Peyer's patch (tissue), 4 donors: ENCODE measurements around the genes SPART and SMAD9.

DNA sequence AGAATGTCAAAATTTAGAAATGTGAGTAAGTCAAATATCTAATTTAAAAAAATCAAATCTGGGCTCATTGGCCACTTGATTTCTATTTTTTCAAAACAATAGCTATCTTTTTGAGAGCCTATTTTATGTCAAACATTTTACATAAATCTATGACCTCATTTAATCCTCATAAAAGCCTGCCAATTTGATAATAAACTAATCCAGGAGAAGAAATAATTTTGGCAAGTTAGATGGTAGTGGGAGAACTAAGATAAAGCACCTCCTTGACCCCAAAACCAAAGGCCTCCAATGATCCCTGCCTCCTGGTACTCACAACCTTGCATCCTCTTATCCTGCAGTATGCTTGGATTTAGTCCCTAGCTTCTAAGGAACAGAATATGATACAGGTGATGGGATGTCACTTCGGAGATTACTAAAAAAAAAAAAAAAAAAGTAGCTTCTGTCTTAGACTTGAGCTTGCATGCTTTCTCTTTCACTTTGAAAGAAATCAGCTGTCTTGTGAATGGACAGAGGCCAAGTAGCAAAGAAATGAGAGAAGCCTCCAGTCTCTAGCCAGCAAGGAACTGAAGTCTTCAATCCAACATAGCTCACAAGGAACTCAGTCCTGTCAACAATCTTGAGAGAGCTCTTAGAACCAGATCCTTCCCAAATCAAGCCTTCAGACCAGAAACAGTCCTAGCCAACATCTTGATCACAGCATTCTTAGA lies 8.0 kb downstream of the N4BP2L2 start:
- PRO-cap, result no peak
- RAMPAGE, long total RNA, 4 experiments, result no peak in any of the 4 experiments

DNA sequence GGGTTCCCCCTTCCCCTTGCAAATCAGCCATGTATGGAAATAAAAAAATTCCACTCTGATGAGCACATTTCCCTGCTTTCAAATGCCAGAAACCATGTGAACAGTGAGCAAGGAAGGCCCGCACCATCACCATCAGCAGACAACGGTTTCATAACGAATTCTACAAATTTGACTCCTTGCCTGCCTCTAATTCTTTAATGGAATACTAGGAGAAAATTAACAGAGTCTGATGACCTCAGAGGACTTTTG lies 46.8 kb upstream of the KL start:
- PRO-cap, result unidirectional peak, plus-strand start at position 103 of the sequence
- RAMPAGE, long total RNA, 4 experiments, result no peak in any of the 4 experiments

- PRO-cap, result bidirectional peak, plus-strand start at chr13:33016282, minus-strand start at chr13:33016222
- RAMPAGE, long total RNA, 4 experiments, result no peak in any of the 4 experiments
Observed at GRCh38 chr13:33015837-33016369, 320 bp upstream of the KL start.

GRCh38 chr13:33123305-33124117 lies 107.3 kb downstream of the KL start:
- PRO-cap, result no peak
- RAMPAGE, long total RNA, 4 experiments, result no peak in any of the 4 experiments

DNA sequence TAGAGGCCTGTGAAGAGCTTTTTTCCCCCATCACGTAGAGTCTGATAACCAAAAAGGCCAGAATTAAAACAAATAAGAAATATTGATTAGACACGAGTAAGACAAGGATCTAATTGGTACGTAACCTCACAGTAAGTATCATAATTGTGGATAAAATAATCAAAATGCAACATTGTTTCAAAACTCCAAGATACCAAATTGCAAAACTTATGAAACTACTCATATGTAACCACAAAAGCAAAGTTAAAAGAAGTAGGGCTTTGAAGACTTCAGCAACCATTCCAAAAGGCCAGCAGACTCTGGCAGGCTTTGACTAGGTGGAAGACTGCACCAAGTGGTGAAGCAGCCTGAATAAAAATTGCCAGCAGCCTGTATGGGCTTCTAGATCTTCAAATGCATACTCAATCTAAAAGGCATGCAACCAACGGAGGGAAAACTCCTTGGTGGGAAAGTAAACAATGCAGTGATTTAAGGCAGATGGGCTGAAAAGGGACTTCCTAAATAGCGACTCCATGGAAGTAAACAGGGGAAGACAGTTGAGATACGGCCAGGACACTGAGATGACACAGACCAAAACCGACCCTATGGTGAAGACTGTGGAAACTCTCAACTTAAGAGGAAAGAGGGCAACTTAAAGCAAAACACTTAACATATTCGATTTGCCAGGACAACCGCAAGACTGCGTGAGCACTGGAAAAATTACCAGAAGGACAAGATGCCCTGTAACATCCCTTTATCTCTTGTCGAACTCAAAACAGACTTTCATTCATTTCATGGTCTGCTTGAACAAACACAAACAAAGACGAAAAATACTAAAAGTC lies 56.6 kb downstream of the STARD13 start:
- PRO-cap, result no peak
- RAMPAGE, long total RNA, 4 experiments, result no peak in any of the 4 experiments

DNA sequence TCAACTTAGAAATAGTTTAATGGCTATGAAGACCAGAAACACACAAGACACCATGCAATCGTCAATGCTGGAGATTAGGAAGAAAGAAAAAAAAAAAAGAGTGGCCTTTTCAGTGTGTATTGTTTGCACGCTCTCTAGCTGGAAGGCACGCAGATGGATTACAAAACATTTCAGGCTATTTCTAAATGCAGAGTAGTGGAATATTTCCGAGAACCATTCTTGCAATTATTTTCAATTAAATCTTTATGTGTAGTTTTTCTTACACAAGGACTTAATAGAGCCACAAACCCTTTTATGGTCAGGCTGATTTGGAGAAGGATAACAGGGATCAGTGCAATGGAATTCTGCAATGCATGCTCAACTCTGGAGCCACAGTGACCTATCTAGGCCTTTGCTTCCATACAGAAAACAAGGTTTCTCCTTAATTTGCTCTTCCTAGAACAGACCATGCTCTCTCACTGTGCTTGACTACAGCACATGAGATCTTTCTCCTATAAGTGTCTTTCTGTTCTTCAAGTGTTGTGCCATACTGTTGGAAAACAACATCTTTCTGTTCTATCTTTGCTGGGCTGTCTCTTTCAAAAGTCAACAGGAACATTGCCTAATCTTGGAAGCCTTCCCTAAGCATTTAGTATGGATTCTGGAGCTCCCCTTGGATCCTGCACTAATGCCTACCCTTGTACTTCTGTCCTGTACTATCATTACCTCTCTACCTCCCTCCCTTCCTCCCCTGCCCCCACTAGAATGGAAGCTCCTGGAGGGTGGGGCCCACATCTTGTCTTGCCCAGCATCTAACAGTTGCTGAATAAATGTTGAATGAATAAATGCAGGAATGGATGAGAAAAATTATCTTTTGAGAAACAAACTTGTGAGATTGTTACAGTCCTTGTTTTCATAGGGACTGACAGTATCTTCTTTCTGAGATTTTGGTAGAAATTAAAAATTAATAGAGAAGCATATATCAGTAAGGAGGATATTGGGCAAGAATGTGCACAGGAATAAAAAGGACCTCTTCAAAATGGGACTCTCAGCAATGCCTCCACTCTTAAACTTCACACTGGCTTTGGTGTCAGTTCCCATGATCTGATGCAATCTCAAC lies 26.8 kb downstream of the STARD13 start:
- PRO-cap, result no peak
- RAMPAGE, long total RNA, 4 experiments, result no peak in any of the 4 experiments

GRCh38 chr13:33316078-33316583 lies 30.6 kb upstream of the STARD13 start:
- PRO-cap, result no peak
- RAMPAGE, long total RNA, 4 experiments, result start-site peak on the minus strand in 1 of 4 experiments, at chr13:33316181-33316418 at its widest, 11 reads per replicate

DNA sequence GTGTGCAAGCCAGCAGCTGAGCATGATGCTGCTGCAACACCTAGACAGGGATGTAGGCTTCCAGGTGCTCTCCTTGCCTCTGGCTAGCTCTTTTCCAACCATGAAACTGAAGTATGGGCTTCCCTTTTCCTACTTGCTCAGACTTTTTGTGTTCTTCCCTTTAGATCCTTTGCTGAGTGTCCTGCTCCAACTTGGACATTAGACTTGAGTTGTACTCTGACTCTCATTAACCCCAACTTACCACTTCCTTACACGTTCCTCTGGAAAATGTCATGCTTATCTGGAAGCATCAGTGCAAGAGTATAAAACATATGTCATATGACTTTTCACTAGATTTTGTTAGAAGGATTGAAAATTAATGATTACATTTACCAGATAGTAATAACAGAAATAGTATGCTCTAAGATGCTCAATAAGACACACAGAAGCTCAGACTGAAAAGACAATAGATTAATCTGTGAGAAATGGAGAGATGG lies 161.8 kb upstream of the STARD13 start:
- PRO-cap, result no peak
- RAMPAGE, long total RNA, 4 experiments, result no peak in any of the 4 experiments

DNA sequence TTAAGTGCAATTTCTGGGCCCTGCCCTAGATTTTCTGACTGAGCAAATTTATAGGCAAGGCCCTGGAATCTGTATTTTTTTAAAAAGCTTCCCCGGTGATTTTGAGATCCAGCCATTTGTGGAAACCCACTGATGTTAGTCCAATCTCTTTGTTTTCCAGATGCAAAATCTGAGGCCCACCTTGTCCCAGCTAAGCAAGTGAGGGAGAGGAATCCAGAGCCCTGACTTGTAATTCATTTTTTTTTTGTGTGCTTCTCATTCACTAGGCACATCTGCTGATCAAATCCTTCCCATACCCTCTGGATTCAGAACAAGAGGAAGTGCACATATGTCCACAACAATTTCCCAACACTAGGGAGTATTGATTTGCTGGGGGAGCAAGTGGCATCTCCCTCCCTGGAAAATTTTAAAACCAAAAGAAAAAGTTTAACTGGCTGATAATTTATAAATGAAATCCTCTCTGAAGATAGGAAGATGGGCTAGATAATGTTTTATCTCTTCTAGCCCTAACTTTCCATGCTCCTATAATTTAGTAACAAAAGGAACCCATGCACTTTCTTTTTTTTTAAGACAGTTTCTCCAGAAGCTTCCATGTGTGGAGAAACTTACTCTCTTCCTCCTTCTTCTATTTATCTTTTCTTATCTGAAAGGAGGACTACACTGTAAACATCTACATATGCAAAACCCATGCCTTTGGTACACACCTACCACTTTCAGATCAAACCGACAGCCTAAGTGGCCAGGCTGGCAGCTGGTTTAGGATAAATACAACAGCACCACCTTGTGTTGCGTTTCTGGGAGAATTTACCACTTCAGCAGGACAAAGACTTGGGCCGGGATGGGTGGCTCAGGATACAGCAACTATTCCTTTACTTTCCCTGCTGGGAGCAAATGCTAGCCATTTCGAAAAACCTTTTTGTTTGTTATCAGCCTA lies 94.4 kb upstream of the RFC3 start:
- PRO-cap, result unidirectional peak, minus-strand start at position 274 of the sequence
- RAMPAGE, long total RNA, 4 experiments, result no peak in any of the 4 experiments

GRCh38 chr13:33728068-33728705 lies 89.8 kb upstream of the RFC3 start:
- PRO-cap, result no peak
- RAMPAGE, long total RNA, 4 experiments, result no peak in any of the 4 experiments

- PRO-cap, result no peak
- RAMPAGE, long total RNA, 4 experiments, result no peak in any of the 4 experiments
Observed at GRCh38 chr13:35760222-35760520, 283.7 kb upstream of the MAB21L1 start.

GRCh38 chr13:35793743-35794340 lies 317.4 kb upstream of the MAB21L1 start:
- PRO-cap, result no peak
- RAMPAGE, long total RNA, 4 experiments, result no peak in any of the 4 experiments

DNA sequence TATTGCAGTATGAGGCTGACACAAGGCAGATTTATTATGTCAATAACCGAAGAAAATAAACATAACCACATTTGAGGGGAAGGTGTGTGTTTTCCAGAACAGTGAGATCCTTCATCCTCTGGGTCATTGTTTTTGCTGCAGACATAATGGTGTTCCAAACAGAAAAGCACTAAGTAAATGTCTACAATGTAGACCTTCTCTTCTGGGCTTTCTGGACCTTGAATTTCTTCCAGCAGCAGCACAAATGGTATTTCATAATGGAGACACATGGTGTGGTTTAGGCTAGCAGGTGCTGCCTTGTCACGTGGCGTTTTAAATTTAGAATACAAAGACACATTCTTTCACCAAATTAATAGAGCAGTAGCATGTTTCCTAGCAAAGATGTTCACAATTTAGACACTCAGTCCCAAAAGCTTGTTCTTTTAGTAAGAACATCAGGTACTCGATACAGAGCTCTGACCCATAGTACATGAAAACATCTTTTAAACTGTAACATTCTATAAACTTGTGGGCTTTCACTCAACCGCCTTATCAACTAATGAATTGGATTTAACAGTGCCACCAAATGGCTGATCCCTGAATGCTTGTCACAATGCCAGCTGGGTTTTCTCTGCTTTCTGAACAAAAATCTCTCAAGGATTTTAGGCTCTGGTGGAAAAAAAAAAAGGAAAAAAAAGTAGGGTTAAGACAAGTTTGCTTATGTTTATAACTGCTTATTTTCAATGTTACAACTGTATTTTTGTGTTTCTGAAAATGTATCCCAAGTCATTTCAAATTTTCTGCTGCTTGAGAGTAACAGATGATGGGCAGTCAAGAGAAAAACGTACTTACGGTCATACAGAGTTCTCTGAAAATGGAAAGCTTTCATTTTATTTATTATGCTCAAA lies 290.1 kb downstream of the DCLK1 start:
- PRO-cap, result no peak
- RAMPAGE, long total RNA, 4 experiments, result no peak in any of the 4 experiments

GRCh38 chr13:35872343-35872830 lies 258.8 kb downstream of the DCLK1 start:
- PRO-cap, result no peak
- RAMPAGE, long total RNA, 4 experiments, result no peak in any of the 4 experiments

GRCh38 chr13:36028984-36029660 lies 102.1 kb downstream of the DCLK1 start:
- PRO-cap, result no peak
- RAMPAGE, long total RNA, 4 experiments, result no peak in any of the 4 experiments

DNA sequence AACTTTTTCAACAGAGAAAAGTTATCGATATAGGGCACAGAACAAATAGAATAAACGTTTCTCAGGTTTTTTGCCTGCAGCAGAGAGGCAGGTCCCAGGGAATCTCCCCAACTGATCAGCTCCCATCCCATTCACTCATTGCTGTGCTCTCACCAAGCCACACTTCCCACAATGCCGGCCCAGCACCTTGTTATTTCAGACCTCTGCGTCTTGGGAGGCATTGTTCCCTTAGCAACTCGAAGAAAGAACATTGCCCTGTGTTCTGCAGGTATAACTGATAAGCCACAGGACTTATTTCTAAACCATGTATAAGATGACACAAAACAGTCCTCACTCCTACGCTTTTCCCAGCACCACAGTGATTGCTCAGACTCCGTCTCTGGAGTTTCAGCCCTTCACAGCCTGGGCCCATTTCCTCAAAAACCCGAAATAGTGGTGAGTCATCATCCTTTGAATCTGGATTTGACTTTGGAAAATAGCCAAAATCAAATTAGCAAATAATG lies 100.4 kb downstream of the DCLK1 start:
- PRO-cap, result no peak
- RAMPAGE, long total RNA, 4 experiments, result no peak in any of the 4 experiments

DNA sequence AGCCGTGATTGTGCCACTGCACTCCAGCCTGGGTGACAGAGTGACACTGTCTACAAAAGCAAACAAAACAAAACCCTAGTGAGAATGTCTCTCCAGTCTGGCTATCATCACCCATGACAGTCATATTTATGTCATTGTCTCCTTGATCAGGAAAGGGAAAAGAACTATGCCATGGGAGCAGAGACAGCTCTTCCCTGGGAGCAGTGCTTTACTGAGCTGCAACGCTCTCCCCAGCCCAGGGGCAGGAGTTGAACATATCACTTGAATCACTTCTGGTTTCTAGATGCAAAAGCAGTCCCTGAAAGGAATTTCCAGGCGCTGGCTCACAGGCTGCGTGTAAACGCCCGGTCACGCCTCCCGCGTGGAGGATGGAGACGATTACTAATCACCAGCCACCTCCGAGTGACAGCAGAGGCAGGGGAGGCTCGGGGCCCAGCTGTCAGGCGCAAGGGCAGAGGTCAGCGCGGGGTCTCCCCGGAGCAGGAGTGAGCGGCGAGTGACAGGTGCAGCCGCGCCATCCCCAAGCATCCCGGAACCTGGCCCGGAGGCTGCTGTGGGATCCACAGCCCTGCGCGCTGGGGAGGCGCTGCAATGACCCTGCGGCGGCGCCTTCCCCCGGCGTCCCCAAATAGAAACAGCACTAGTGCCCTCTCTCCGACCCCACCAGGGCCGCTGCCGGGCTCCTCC lies 23.5 kb upstream of the DCLK1 start:
- PRO-cap, result no peak
- RAMPAGE, long total RNA, 4 experiments, result no peak in any of the 4 experiments

GRCh38 chr13:36346190-36347230 lies at the start of gene SPART:
Gene SPART (minus strand): TSS chr13:36346394.
- PRO-cap, result bidirectional peak, plus-strand start at chr13:36346510, minus-strand start at chr13:36346414; bidirectional peak, plus-strand start at chr13:36346680, minus-strand start at chr13:36346696
- RAMPAGE, long total RNA, 4 experiments, result start-site peak on the minus strand in 4 of 4 experiments, at chr13:36346325-36346717 at its widest, 14 to 334 reads per replicate

DNA sequence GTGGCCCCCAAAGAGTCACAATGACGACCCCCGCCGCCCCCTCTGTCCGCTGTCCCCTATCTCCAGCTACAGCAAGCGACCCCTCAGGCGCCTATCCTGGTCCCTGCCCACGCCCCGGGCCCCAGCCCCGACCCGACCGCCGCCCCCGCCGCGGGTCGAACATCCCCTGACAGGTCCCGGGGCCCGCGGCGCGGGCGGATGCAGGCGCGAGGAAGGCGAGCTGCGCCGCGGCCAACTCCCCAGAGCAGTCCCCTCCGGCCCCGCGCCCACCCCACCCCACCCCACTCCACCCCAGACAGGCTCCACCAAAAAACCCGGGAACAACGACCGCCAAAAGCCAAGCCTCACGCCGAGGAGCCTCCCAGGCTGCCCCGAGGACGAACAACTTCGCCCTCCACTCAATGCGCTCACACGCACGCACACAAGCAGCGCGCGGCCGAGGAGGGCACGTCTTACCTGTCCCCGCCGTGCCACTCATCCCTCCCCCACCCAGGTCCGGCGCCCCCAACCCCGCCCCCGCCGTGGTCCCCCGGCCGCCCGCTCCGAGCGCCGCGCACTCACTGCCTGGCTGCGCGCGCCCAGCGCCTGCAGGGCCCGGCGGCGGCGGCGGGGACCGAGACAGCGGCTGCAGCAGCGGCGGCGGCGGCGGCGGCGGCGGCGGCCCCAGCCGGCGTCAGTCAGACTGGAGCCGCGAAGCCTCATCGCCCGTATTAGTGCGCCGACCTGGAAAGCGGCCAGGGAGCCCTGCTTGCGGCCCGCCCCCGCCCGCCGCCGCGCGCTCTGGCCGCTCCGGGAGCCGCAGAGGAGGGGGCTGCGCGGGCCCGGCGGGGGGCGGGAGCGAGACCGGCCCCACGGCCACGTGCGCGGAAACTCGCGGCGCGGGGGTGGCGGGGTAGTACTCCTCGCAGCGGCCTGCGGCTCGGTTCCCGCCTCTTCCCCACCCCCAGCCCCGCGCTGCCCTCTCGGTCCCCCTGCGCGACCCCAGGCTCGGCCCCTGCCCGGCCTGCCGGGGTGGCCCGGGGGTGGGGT lies at the start of gene SMAD9:
SMAD9 (minus strand) TSS at position 684 of the 1,029 bp plus-strand sequence.
- PRO-cap, result bidirectional peak, plus-strand start at position 868 of the sequence, minus-strand start at position 684 of the sequence
- RAMPAGE, long total RNA, 4 experiments, result start-site peak on the minus strand in 3 of 4 experiments, centred at positions 559 to 610 of the sequence, 8 to 18 reads per replicate

- PRO-cap, result no peak
- RAMPAGE, long total RNA, 4 experiments, result no peak in any of the 4 experiments
Observed at GRCh38 chr13:36998173-36999057, 725 bp downstream of the ALG5 start.